Glomerular endothelial cell (primary cell): ENCODE data around the genes ADAT1, CPHXL and WWOX.

DNA sequence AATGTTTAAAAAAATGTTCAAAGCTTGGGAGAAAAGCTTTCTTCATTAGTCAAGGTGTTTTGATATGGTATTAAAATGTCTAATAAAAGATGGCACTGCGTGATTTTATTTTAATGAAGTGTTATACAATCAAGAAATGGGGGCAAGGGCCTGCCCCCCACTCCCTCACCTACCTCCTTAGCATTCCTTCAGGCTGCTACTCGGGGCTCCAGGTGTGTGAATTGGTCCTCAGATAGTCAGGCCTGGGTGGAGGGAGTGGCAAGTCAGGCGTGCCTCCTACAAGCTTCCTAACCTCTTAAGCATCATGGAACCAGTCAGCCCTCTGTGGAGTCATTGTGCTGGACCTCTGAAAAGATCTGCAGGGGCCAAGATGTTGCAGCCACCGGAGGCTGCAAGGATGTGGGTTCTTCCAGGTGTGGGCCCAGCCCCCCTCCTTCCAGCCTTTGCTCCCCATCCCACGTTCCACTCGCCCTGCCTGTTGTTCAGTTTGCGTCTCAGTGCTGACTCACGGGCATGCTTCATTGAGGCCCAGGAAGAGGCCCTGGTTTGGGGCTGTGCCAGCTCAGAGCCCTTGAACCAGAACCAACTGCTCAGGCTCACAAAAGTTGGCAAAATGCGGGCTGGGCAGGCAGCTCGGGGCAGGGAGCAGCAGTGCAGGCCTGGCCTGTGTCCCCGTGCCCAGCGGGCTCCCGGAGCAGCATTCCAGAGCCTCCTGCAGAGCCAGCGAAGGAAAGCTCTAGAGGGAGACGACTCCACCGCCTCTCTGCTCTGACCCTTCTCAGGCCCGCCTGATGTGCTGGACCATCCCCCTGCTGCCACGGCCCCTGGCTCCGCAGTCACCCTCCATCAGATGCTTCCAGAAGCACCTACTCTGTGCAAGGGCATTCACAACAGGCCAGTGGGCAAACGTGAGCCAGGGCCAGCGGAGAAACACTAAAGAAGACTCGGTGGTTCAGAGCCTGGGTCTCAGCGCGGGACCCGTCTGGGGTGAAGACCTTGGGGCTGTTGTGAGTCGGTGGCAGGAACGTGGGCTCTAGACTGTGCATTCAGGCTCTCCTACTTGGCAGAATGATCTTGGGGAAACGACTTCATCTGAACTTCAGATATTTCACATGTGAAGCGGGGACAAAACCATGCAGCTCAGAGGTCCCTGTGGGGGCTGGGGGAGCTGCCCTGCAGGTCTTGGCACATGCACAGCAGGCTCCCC is 7.6 kb downstream of the LDHD start:
- RAMPAGE, long total RNA: no peak

GRCh38 chr16:75227250-75228277 is 8.8 kb downstream of the CTRB1 start:
- RAMPAGE, long total RNA: no peak

- RAMPAGE, long total RNA: no peak
These were observed 10.9 kb upstream of the BCAR1 start for GRCh38 chr16:75262053-75262897.

GRCh38 chr16:75267607-75268456 is 16.4 kb upstream of the BCAR1 start:
- RAMPAGE, long total RNA: no peak

DNA sequence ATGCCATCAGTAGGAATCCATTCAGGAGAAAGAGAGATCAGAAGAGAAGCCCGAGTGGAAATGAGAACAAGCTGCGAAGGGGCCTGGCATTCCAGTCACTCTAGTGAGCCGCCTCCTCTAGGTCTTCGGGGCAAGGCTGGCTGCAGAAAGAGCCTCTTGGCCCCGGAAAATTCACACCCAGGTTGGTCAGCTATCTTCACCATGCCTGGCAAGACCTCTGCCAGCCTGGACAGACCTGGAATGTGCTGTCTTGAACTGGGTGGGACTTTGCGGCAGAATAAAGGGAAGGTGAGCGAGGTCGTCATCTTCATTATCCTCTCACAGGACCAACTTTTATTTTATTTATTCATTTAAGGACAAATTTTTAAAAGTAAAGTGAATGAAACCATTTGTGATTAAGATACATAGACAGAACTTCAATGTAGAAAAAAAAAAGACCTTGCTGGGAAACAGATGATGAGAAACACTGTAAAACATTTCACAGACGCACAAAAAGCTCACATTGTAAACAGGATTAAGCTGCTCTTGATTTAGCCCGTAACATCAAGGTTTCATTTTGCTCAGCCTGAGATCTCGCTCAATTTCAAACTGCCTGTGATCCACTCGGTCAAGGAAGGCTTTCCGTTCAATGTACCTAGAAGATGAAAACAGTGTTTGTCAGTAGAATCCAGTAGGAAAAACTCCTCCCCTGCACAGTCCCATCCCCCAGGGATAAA is 42.1 kb upstream of the BCAR1 start:
- RAMPAGE, long total RNA: no peak

DNA sequence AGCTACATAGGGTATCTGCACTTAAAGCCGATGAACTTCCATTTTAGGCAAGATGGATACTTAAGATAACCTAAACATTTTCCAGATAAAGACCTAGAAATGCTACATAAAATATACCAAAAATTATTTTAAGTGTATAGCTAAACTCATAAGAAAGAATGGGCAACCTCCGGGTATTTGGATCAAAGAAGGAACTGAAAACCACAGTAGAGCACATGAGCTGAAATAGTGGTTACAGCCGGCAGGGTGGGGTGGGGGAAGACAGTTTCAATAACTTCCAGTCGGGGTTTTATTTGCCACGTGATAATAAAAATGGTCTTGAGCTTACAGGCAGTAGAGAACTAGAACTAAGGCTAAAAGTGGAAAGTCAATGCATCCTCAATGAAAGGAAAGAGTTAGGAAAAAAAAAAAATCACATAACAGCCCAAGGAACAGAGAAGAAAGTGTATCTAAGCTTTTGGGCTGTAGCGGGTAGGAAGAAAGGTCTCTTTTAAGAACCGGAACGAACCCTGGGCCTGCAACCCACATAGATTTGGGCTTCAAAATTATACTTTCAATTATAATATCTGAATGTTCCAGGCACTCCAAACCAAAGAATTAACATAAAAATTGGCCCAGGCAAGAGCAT is 53.0 kb downstream of the CFDP1 start:
- RAMPAGE, long total RNA: no peak

- RAMPAGE, long total RNA: no peak
These were observed 52.3 kb downstream of the CFDP1 start for GRCh38 chr16:75380841-75381559.

DNA sequence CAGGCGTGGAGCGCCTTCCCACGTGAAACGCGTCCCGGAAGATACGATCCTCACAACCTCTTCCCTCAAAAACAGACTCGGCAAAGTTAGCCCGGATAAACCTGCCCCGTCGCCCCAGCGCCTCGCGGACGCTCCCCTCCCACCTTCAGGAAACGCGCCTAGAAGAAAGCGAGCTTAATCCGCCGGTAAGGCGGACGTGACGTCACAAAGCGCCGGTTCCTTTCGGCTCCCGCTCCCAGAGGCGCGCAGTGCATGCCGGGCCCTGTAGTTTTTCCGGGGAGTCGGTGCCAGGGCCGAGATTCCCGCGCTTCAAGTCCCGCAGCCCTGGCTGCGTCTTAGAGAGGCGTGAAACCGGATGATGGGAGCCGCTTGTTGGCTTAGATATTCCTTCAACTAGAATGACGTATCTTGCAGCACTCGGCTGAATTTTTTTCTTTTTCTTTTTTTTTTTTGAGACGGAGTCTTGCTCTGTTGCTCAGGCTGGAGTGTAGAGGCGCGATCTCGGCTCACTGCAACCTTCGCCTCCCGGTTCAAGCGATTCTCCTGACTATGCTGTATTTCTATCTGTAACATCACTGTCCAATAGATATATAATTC is at the start of gene ADAT1:
ADAT1 (minus strand) TSS at position 187 of the 597 bp plus-strand sequence.
- RAMPAGE, long total RNA: start-site peak on the minus strand centred at position 157 of the sequence, 40 bp wide, 116 and 153 reads in 2 replicates

- RAMPAGE, long total RNA: no peak
These were observed at the start of gene CPHXL for GRCh38 chr16:75726368-75726781. TSS of gene CPHXL (minus strand) at chr16:75726490.

DNA sequence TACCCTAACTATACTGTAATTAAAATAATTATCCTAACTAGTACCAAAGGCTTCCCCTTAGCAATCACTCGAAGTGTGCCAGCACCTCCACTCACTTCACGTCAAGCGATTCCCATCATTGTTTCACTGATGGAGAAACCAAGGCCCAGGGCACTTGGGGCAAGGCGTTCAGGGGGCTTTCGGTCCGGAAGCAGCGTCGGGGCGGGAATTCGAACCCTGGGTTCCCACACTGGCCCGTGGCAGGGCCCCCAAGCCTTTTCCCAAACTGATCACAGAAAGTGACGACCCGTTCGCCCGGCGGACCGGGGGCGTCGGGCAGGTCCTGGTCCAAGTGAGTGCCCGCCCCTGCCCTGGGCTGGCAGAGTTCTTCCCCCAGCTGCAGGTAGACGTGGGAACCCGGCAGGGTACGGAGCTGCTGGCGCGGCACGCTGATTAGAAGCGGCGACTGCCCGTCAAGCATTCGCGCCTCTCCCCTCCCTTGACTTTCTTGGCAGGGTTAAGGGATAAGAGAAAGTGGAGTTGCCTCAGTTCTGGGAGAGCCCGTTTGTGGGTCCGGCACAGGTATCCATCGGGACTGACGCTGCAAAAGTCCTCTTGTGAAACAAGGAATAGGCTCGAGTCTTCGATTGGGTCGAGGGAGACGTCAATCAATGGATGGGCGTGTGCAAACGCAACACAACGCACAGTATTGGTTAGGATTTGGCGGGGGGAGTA is 726 bp upstream of the MON1B start:
- RAMPAGE, long total RNA: no peak

DNA sequence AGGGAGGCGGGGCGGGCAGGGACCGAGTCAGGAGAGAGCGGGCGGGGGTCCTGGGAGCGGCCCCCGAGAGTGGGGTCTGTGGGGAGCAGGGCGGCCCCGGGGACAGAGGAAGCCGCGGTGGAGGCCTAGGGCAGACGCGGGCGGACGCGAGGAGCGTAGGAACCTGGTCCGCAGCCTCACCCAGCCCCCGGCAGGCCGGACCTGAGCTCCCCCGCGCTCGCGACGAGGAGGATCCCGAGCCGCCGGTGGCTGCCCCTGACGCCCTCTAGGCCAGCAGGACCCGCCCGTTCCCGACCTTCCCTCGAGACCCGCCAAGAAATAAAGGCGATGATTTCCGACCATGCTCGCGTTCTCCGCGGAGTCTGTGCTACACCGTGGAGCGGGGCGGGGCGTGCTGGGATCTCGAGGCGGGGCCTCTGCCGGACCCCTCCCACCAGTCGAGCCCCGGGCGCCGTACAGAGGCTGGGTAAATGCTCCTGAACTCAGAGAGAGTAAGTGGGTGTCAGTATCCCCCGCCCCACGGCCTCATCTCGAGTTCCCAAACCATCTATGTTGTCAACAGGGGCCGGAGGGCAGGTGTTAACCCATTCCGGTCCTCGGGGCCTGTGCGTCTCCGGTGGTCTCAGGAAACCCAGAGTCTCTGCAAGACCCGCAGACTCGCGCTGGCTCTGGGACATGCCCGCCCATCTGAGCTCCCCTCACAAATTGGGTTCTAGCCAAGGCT is 13.6 kb downstream of the SYCE1L start:
- RAMPAGE, long total RNA: no peak

DNA sequence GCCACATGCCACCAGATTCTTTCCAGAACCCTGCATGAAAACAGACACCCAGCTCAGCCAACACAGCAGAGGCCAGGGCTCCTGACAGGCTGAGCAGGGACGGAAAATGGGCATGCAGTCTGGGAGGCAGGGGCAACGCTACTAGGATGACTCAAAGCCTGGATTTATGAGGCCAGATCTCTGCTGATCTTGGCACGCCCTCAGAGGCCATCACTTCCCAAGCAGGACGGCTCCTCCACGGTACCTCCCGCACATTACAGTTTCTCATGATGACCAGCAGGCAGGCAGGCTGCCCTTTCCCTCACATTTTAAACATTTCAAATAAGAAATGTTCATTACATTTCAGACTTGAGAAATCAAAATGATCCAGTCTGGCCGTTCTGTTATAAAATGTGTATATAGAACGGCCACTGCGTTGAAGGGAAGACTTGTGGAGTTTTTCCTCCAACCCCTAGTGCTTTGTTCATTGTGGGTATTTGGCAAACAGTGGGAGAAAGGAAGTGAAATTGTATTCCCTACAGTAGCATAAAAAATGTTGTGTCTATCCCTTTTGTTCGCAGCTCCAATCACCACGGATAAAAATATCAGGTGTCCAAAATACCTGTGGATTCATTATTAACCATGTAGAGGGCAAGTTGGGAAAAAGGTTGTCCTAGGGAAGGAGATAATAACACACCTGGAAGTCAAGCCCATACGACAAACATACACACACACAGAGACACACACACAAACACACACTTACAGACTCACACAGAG is 64.8 kb upstream of the ADAMTS18 start:
- RAMPAGE, long total RNA: no peak

DNA sequence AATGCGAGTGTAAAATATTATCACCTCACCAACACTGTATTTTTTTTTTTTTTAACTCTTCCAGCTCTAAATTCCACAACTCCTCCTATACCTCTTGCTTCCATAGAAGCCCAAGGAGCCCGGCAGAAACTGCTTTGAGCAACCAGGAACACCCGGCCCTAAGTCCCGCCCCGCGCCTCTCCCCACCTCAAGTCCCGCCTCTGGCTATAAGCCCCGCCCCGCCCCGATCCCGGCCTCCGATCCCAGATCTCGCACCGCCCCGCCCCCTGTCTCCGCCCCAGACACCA is 208 bp upstream of the NUDT7 start:
- RAMPAGE, long total RNA: no peak

DNA sequence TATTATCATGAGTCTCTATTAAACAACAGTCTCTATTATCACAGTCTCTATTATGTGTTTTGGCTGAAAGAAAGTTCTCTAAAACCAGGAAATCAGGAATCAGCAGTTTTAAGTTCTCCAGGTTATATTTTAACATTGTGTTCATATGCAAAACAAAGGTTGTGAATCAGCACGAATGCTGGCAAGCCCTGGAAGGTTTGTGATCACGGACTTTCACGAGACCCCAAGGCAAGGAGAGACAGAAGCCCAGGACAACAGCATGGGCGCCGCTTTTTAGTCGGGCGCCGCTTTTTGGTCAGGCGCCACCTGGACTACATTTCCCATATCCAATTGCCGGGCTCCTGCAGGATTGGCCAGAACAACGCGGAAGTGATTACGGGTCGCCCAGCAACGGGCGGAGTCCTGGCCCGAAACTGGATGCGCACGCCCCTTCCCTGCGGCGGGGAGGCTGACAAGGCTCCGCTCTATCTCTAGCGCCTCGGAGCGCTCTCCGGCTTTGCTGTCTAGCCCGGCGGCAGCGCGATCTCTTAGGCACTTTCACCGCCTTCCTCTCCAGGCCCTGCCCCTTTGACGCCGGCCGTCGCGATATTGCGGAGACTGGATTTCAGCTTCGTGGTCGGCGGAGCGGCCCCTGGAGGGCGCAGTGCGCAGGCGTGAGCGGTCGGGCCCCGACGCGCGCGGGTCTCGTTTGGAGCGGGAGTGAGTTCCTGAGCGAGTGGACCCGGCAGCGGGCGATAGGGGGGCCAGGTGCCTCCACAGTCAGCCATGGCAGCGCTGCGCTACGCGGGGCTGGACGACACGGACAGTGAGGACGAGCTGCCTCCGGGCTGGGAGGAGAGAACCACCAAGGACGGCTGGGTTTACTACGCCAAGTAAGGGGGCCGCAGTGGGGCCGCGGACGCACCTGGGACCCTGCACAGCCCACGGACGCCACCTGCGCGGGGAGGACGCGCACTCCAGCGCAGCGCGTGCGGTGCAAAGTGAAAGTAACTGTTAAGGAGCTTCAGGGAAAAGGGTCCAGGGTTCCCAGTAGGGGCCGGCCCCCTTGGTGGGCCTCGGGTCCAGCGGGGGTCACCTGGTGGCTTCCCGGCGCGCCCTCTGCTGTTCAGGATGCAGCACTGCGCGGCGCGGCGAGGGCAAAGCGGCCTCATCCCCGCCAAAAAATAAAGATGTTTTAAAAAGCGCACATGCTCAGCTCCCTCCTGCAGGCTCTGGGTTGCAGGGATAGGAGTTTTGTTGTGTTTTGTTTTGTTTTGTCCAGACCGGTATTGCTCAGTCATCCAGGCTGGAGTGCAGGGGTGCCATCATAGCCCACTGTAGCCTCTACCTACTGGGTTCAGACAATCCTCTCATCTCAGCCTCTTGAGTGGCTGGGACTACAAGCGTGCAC is at the start of gene WWOX:
WWOX (plus strand) TSS at position 641 of the 1,390 bp plus-strand sequence.
- RAMPAGE, long total RNA: no peak

GRCh38 chr16:78317921-78318399 is 218.5 kb downstream of the WWOX start:
- RAMPAGE, long total RNA: no peak

DNA sequence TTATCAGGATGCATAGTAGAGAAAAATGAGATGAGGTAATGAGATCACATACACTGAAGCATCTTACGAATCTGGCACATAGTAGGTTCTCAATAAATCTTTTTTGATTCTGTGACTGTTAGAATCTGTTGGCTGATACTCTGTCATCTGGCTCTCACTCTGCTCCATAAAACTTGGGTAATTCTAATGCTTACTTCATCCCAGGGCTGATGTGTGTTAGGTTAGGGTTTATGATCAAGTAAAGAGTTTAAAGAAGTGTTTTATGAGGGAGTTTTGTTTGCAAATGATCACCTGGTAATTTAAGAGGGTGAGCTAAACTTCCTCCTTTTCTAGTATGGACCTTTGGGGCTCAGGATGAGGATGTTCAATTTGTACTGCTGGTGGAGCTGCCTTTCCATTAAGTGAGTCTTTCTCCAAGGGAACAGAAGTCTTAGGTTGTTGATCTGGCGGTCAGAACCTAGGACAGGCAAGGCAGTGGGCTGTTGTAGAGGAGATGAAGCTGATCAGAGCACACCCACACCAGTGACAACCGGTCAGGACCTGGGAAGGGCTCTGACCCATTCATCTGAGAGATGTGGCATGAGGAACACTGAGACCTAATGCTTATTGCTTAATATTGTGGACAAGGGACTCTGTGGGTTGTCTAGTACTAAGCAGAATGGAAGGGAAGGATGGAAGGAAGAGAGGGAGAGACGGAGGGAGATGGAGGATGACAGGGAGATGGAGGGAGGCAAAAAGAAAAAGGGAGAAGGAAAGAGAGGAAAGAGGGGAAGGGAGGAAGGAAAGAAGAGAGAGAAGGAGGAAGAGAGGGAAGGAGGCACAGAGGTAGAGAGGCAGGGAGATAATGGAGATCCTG is 364.3 kb downstream of the WWOX start:
- RAMPAGE, long total RNA: no peak

GRCh38 chr16:78608275-78608751 is 508.9 kb downstream of the WWOX start:
- RAMPAGE, long total RNA: no peak

- RAMPAGE, long total RNA: no peak
These were observed 570.5 kb downstream of the WWOX start for GRCh38 chr16:78669792-78670597.

DNA sequence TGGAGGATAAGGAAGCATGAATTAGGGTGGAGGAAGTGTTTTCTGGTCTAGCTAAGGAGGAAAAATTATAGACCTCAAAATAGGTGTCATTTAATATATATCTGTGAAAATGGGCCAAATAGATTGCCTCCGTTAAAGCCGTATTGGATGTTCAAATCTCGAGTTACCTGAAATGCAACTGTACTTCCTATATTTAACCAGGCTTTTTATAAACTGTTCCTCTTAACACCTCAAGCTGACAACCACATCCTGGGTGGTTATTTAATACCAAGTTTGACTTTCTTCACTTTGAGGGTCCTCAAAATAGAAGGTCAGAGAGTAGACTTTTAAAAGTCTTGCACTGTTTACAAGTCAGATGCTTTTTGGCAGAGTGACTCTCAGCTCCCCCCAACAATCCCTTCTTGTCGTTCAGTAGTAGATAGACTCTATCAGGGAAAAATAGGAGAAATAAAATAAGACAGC is 650.2 kb downstream of the WWOX start:
- RAMPAGE, long total RNA: no peak

GRCh38 chr16:78796214-78796778 is 696.8 kb downstream of the WWOX start:
- RAMPAGE, long total RNA: no peak